Diencephalon (tissue), 2 donors: ENCODE measurements around the gene RASSF10.

- RAMPAGE, long total RNA = no peak
Measured at GRCh38 chr11:12215917-12216615, 105.7 kb downstream of the MICAL2 start.

- RAMPAGE, long total RNA = no peak
Measured at GRCh38 chr11:12256577-12256913, 120.8 kb upstream of the PARVA start.

DNA sequence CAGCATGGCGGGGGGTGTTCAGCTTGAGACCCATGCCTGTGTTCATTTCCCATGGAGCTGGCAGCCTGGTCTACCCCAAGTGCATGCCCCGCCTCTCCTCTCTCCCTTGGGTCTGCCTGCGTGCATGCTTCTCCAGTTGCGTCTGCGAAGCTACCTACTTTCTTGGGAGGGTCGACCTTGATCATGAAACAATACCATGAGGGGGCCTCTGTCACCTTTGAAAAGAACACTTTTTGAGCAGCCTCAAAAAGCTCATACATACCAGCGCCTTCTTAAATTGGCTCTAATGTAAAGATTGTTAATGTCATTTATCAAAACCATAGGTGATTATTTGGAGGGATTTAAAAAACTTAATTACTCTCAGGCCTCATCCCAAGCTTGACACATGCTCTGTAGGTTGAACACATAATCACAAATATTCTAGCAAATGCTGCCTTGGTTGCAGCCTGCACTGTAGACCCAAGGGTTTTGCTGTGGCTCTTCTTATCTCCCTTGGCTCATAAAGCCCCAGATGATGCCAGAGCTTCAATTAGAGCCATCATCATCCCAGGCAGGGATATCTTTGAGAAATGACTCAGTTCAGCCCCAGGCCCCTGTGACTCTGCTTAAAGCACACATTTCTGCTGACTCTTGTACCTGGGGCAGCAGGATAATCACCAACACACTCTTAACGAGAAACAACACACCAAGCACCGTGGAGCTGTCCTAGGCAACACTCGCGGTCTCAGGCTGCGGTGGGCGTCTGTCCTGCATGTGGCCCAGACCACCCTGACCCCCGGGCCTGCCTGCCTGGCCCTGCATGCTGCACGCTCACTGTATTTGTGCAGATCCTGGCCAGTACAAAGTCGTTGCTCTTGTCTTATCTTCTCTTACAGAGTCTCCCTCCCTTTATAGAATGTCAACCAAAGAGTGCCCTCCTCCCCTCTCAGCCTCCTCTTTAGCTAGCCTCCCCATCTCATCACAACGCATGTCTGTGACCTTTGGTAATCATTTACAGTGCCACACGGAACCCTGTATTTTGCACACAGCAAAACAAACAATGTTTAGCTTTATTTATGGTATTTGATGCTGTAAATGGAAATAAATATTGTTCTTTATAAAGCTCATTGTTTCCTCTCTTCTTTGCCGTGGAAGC lies 114.3 kb upstream of the PARVA start:
- RAMPAGE, long total RNA = no peak

DNA sequence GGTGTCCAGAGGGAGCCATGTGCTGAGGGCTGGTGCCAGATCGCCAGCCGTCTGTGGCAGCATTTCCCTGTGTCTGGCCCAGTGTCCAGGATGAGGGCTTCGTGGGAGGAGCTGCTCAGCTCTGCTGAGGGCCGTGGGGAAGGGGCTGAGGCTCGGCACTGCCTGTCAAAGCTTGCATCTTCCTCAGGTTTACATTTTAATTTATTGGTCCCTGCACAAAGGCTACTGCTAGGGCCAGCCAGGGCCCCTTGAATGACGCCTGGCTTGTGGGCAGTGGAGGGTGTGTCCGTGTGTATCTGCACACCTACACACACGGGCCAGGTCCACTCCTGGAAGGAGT lies 107.9 kb upstream of the PARVA start:
- RAMPAGE, long total RNA = no peak

DNA sequence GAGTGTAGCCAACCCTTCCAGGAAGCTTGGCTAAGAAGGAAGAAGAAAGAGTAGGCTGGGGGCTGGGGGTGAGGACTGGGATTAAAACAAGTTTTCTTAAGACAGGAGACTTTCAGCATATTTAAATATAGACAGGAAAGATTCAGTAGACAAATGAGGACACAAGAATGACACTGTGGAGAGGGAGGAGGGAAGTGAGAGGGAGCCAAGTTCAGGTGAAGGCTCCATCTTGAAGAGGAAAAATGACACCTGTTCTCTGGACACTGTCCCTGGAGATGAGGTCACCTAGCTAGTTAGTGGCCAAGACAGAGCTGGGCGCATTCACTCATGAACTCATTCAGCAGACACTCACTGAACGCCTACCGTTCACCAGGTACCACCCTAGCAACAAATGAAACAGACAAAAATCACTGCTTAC lies 103.4 kb upstream of the PARVA start:
- RAMPAGE, long total RNA = no peak

DNA sequence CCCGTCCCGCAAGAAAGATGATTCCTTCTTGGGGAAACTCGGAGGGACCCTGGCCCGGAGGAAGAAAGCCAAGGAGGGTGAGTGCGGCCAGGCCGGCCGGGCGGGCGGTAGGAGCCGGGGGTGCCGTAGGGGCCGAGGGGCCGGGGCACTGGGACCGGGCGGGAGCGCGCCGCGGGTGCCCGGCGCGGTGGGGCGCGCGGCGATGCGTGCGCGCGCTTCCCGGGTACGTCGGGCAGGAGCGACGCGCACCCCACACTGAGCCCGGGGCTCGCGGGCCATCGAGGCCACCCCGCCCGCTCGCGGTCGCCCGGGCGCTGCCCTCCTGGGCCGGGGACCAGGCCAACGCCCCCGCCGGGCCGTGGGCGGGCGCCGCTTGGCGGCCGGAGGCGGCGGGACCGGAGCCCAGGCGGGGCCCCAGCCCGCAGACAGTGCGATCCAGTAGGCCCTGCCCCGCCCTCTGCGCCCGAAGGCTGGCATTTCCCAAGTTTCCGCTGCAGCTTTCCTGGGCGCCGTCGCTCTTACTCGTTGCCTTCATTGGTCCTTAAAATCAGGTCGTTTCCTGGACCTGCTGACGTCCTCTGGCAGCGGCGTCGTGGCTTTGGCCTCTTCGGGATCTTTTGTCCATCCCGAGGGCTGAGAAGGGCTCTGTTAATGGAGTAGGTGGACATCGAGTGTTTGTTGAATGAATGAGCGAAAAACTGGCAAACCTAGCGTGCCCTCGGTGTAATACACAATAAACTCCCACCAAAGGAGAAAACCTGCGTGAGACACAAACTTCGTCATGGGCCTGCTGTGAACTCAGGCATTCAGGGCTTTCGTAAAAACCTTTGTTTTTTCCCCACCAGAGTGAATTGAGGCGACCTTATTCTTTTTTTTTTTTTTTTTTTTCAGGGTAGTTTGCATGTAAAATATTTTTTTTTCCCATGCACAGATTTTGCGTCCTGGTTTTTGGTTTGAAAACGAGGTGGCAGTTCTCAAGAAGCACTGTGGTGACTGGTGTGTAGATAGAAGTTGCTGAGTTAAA lies 648 bp downstream of the PARVA start:
- RAMPAGE, long total RNA = no peak

DNA sequence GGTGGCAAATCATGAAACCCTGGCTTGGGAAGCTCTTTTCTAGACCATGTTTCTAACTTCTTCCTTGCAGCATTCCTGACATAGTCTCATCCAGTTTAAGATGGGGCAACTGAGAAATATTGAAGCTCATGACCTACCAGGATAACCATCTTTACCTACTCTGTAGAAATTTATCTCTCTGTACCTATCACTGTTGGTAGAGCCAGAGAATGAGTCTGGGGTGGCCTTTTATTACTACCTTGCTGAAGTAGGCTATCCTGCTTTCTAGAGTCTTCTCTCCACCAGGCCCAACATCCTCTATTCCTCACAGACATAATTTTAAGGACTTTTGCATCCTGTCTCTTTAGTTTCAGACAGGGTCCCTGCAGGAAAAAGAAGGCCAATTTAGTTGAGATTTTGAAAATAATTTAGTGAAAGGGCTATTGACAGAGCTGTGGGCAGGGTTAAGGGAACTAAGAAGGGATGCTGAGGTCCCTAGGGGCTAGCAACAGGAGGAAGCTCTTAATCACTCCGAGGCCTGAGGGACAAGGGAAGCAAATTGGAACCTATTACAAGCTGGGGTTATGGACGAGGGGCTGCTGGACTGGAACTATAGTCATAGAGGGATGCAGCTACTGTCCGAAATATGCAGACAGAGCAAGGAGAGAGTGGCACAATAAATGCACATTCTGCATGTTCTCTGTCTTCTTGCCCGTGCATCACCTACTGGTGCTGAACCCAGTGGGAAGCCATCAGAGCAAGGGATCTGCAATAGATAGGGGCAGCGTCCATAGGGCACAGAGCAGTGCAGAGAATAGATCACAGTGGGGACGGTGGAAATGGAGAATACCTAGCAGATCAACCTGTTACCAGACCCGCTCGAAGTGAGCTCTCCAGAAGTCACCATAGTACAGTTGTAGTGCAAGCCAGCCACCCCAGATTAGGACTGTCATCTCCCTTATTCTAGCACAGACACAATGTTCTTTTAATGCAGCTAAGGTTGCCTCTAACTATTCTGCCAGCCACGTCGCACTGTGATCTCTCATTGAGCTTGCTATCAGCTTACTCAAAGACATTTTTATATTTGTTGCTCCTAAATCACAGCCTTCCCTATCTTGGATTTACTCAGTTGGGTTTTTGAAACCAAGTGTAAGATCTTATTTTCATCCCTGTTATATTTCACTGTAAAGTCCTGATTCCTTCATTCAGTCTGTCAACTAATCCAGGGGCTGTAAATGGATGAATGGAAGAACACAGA lies 2.9 kb downstream of the PARVA start:
- RAMPAGE, long total RNA = no peak

DNA sequence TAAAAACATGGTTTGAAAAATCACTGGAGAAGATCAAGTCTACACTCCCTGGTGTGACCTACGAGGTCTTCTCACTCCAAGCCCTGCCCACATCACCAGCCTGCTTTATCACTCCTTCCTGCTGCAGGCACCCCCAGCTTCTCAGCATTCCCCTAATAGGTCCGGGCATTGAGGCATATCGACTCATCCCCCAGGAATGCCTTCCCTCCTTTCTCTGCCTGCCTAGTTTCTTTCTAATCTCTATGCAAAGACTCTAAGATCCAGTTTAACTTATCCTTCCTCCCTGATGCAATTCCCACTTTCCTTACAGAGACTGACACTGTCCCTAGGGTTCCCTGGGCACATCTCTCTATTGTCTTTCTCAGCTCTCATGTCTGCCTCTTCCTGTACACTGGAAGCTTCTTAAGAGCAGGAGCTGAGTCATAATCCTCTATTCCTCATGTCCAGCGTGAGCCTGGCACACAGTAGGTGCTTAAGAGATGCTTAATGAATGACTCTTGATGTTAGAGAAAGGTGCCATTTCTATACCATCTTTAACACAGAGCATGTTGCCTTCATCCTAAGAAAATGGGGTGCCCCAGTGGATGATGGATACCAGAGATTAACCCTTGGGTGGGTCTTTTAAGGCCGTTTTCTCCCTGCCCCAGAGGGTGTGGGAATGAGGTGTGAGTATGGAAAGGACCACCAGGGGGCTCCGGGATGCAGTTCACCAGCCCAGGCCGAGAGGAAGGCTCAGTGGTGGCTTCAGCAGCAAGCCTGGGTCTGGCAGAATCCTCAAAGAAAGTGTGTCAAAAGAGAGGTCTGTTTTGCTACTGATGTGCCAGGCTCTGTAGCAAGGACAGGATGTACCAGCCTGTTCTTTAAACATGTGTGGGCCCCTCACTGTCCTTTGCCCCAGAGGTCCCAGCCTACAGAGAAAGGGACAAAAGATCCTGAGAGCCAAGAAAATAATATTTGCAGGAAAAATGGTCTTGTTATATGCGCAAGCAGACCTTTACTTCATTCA lies 34.7 kb downstream of the PARVA start:
- RAMPAGE, long total RNA = no peak

GRCh38 chr11:12426560-12426977 lies 49.2 kb downstream of the PARVA start:
- RAMPAGE, long total RNA = no peak

DNA sequence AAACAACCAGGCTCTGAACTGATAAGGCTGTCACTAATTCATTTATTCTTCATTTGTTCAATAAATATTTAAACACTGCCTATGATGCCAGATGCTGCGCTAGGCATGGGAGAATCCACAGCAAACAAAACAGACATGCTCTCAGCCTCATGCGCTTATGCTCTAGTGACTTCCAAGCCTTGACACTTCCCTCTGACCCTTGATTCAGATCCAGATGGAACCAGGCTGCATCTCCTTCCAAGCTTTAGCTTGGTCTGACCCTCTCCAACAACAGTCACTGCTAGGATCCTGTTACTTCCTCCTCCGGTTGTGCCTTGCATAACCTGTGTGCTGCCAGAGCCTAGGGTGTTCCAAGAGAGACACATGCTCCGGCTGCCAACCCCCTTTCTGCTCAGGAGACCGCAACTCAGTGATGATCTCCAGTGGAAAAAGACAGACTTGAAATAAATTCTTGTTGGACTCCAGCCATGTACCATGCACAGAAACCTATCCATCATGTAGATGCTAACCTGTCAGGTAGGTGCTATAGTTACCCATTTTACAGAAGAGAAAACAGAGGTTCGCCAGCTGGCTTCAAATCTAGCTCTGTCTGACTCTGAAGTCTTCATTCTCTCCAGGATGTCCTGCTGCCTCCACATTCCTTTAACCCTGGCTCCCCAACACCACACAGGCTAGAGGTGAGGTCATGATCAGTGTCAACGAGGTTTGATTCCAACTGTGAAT lies 136.3 kb upstream of the TEAD1 start:
- RAMPAGE, long total RNA = no peak

GRCh38 chr11:12677197-12677773 lies 3.1 kb downstream of the TEAD1 start:
- RAMPAGE, long total RNA = no peak

DNA sequence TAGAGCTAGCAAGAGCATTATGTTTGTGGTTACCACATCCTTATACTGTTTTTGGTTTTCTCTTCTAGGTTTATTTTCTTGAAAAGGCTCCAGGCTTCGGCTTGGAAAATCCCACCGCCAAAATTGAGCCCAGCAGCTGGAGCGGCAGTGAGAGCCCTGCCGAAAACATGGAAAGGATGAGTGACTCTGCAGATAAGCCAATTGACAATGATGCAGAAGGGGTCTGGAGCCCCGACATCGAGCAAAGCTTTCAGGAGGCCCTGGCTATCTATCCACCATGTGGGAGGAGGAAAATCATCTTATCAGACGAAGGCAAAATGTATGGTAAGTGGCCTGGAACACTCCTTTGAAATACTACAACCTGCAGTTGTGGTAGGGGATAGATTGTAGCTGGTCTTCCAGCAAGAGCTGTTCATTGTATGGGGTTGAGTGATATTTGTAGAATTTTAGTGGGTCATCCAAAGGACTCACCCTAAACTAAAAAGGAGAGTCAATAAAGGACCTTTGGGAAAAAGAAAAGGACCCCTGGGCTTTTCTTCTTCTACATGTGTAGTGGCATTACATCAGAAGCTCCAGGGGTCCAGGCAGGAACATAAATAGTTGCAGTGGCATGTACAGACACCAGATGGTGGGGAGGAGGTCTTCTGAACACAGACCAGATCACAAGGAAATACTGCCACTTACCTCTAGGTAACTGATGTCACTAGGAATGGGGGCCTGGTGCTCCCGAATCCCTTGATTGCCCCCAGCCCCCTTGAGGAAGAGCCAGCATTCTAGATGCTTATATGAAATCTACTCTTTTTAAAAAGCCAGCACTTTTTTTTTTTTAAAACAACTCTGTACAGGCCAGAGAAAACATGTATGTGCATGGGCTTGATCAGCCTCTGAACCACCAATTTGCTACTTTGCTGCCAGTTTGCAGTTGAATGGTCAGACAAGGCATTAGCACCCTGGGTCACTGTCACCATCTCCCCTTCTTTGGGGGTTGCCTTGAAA lies 90.2 kb downstream of the TEAD1 start:
- RAMPAGE, long total RNA = no peak

GRCh38 chr11:12767346-12768234 lies 93.4 kb downstream of the TEAD1 start:
- RAMPAGE, long total RNA = no peak

DNA sequence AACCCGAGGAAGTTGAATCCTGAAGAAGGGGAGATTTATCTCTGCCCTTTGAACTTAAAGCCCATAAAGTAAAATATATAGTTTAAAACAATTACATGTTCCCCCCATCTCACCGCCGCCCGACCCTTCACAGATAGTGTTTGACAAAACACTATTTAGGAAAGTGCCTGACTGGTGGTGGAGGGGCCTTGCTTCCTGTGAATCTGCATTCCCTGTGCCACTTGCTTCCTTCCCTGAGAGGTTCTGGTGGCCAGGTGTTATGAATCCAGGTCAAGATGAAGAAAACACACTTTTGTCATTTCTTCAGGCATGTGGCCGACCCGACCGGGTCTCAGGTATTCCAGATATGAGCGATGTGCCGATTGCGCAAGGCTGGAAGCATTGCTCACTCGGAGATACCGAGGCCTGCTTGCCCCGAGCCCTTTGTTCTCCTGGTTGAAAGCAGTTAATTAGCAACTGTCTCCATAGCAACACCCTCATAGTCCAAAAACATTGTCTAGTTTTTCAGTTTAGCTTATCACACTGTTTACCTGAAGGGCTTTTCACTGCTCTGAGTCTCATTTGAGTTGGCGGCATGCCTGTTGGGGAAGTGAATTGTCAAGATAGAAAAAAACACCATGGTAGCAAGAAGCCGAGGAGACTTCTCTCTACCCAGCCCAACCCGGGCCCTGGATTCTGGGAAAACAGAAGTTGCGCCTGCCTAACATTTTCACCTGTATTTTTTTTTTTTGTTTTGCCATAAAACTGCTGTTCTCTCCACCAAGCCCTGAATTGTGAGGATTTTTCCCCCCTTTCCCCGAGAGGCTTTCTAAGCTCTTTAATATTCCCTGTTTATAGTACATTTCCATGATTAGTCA lies 128.4 kb downstream of the TEAD1 start:
- RAMPAGE, long total RNA = no peak

- RAMPAGE, long total RNA = no peak
Measured at GRCh38 chr11:12866497-12867245, 142.4 kb upstream of the RASSF10 start.

DNA sequence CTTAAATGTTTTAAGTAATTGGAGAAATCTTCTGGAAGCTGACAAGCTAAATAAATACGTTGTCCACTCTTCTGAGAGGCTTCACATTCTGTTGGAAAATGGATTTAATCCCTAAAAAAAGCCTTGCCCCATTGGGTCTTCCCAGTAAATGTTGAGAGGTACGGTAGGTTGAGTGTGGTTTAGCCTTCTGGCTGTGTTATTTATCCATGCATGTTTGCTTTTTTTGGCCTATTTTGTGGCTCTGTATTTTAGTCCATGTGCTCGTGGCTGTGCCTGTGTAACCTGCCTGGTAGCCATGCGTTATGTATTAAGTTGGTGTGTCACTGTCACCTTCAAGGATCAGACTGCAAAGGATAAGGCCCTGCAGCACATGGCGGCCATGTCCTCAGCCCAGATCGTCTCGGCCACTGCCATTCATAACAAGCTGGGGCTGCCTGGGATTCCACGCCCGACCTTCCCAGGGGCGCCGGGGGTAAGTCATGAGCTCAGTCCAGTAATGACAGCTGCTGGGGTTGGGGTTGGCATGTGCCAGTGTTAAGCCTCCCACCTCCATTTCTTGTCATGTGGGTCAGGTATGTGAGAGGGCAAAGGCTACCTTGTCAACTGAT lies 129.6 kb upstream of the RASSF10 start:
- RAMPAGE, long total RNA = no peak

DNA sequence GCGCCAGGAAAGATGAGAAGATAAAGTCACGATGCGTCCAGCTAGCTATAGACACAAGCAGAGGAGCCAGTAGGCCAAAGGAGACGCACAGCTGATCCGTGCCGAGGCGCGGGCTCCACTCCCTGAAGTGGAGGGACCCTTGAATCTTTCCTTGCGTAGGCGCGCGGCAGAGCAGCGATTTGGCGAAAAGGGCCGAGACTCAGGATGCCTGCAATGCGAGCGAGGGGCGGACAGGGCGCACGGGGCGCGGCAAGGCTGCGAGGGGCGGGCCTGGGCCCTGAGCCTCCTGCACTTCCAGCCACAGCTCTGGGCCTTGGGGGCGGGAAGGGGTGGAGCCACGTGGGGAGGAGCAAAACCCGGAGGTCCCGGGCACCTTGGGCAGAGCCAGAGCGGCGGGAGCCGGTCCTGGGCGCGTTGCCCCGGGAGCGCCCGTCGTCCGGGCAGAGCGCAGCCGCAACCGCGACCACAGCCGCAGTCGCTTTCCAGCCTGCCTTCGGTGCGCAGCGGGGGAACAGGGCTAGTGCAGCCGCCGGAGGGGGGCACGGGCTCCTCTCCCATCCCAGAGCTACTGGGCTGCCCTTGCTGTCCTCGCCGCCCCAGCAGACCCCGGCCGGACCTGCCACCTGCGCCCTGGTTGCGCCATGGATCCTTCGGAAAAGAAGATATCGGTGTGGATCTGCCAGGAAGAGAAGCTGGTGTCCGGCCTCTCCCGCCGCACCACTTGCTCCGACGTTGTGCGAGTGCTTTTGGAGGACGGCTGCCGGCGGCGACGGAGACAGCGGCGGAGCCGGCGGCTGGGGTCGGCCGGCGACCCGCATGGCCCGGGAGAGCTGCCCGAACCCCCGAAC lies at the start of gene RASSF10:
Gene RASSF10, plus strand, starts transcription at position 381 of the 848 bp plus-strand sequence.
- RAMPAGE, long total RNA = no peak

DNA sequence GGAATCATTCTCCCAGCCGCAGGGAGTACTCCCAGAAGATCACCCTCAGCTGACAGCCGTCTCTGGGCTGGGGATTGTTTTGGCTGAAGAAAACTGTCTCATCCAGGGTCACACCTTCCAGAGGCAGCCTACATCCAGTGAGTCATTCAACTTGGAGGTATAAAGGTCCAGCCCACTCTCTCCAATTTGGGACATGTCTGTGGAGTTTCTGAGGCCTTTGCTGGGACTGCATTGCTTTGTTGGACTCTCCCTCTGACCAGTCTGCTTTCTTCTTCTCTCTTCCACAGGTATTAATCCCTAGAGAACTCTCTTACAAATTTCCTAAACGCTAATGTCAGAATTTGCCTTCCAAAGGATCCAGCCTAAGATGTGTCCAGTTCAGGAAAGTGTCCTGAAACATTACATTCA lies 42.2 kb downstream of the RASSF10 start:
- RAMPAGE, long total RNA = no peak

- RAMPAGE, long total RNA = no peak
Measured at GRCh38 chr11:13135067-13135968, 126.2 kb downstream of the RASSF10 start.

DNA sequence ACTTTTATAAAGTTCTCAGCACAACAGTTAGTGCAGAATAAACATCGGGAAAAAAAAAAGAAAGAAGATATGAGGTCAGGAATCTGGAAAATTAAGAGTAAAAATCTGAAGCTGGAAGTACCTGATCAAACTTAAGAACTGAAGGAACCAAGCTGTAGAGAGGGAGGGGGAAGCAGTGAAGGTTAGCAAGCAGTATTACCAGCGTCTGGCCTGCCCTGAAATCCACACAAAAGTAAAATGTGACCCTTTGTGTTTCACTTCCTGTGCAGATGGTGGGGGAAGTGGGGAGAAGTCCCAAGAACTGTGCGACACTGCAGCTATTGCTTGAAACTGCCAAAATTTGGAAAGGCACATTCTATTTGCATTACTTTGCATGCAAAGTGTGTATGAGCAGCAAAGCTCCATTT lies 72.2 kb upstream of the BMAL1 start:
- RAMPAGE, long total RNA = no peak